Epidermal melanocyte (primary cell): ENCODE measurements around a stretch of chr7.

GRCh38 chr7:65631-65981 is 126.8 kb upstream of the FAM20C start:
- RRBS: 44% methylated on average over 4 of the region's 8 CpGs

GRCh38 chr7:119076-119923 is 73.1 kb upstream of the FAM20C start:
- RRBS: 16% methylated on average over 3 of the region's 35 CpGs

- RRBS: no CpG with 5 or more reads among the region's 25 CpGs
Observed at GRCh38 chr7:196774-197667, 4.7 kb downstream of the FAM20C start.

- RRBS: no CpG with 5 or more reads among the region's 27 CpGs
Observed at GRCh38 chr7:244356-245069, 45.5 kb upstream of the FOXL3 start.

DNA sequence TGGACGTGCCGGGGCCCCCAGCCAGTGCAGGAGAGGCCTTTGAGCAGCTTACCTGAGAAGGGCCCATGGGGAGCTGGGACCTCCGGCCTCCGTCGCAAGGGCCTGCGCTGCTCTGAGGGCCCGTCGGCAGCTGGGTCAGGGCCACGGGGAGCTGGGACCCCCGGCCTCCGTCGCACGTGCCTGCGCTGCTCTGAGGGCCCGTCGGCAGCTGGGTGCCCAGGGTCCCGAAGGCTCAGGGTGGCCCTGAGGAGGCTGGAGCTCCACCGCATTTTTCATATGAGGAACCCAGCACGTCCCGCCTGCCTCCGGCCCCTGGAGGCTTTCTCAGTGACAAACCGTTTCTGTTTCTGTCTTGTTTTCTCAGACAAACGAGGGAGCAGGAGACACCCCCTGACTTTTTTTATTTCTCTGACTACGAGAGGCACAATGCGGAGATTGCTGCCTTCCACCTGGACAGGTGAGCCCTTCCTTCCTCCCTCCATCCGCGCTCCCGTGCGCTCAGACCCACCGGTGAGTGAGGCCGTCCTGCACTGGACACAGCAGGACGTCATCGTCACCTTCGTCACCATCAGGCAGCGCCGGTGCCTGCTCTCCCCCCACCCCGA is 43.8 kb upstream of the FOXL3 start:
- RRBS: 94% methylated on average over 5 of the region's 37 CpGs

GRCh38 chr7:259076-259498 is 30.9 kb upstream of the FOXL3 start:
- RRBS: 89% methylated on average over 4 of the region's 22 CpGs

GRCh38 chr7:259499-260390 is 30.2 kb upstream of the FOXL3 start:
- RRBS: 98% methylated on average over 11 of the region's 49 CpGs

- RRBS: no CpG with 5 or more reads among the region's 33 CpGs
Observed at GRCh38 chr7:260450-261188, 29.4 kb upstream of the FOXL3 start.

DNA sequence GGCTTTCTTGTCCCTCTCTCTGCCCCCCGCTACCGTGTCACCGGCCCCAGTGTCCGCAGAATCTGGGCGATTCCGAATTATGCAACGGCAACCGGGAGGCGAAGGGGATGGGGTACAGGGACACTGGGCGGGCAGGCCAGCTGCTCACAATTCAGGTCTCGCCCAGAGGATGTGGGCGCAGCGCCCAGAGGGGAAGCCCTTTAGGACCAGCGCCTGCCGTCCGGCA is 63.6 kb downstream of the FOXL3 start:
- RRBS: 95% methylated on average over 6 of the region's 16 CpGs

- RRBS: no CpG with 5 or more reads among the region's 24 CpGs
Observed at GRCh38 chr7:434701-435106, 84.9 kb downstream of the PDGFA start.

DNA sequence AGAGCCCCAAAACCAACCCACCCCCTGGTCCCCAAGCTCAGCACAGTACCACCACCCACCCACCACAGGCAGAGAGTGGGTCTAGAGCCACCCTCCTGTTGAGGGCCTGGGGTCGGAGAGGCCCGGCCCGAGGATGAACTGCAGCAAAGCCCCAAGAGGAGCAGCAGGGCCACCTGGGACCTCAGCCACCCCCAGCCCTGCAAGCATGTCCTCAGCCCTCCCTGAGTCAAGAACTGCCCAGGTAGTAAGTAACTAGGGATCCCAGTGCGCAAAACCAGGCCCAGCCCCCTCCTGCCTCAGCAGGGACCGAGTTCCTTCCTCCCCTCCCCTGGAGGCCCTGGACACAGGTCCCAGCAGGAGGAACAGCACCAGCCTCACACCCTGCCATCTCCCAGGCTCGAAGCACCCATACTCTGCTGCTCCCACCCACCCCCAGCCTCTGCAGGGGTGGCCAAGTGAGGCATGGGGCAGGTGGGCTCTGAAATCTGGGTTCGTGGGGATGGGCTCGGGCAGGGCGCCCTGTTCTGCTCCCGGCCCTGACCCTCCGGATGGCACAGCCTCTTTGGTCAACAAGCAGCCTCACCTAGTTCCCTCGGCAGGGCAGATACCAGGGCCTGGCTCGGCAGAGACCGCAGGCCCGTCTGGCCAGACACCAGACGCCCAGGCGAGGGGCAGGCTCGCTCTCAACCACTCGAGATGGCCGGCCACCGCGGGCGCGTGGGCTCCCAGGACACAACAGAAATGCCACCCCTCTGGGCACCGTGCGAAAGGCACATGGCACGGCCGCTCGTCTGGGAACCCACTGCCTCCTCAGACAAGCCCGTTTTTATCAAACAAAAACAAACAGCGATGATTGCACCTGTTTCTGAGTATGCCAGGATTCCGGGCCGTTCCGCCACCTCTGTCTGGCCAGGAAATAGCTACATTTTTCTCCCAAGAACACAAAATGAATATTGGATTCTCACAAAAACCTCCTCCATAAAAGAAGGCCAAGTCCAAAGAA is 15.2 kb downstream of the PDGFA start:
- RRBS: no CpG with 5 or more reads among the region's 34 CpGs

- RRBS: 6% methylated on average over 24 of the region's 35 CpGs
Observed at GRCh38 chr7:516651-517072, 3.0 kb downstream of the PDGFA start.

GRCh38 chr7:517799-518741 is 1.6 kb downstream of the PDGFA start:
- RRBS: 3% methylated on average over 39 of the region's 79 CpGs

DNA sequence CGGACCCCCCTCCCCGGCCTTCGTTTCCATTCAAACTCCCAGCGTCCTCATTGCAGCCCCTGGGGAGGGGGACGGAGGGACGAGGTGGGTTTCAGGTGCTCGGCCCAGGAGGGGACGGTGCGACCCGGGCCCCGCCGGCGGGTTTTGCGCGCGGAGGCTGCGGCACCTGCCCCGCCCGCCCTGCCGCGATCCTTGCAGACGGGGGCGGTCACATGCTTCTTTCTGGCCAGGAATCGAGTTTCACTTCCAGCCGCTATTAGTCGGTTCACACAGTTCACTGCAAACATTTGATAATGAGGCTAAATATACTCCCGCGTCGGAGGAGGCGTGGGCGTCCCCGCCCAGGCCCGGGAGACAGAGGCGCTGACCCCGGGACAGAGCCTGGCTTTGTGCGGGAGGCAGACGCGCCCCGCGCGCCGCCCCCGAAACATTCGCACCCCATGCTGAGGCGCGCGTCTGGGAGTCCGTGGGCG is 2.6 kb upstream of the PDGFA start:
- RRBS: under 1% methylated on average over 13 of the region's 49 CpGs

GRCh38 chr7:602402-603085 is 82.9 kb upstream of the PDGFA start:
- RRBS: 75% methylated on average over 9 of the region's 34 CpGs

DNA sequence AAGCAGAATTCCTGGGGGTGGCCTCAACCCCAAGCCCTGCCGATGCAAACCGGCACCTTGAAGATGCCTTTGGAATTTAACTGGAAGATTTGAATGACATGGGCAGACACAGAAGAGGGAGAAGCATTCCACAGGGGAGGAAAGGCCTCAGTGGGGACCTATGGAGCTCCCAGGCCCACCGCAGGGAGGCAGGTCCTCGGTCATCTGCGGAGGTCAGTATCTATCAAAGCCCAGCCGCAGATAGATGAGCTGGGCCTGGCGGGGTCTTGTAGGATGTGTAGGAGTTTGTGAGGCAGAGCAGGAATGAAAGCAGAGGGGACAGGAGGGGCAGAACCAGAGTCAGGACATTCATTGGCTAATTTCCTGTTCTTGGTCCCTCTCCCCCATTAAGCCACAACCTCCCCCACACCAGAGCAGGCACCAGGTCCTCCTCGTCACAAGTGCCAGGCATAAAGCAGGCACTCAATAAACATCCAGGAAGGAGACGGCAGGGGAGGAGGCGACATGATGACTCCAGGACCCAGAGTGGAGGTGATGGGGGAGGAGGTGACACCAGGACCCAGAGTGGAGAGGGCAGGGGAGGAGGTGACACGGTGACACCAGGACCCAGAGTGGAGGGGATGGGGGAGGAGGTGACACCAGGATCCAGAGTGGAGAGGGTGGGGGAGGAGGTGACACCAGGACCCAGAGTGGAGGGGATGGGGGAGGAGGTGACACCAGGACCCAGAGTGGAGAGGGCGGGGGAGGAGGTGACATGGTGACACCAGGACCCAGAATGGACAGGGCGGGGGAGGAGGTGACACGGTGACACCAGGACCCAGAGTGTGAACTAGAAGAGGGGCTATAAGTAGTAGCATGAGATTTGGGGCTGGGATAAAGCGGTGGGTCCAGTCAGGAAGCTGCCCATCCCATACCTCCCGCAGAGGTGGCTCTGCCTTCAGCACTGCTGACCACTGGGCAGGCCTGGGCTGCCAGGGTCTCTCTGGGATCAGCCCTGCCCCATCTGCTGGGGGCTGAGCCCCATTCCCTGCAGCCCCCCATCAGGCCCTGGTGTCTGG is 83.8 kb upstream of the PDGFA start:
- RRBS: no CpG with 5 or more reads among the region's 16 CpGs

DNA sequence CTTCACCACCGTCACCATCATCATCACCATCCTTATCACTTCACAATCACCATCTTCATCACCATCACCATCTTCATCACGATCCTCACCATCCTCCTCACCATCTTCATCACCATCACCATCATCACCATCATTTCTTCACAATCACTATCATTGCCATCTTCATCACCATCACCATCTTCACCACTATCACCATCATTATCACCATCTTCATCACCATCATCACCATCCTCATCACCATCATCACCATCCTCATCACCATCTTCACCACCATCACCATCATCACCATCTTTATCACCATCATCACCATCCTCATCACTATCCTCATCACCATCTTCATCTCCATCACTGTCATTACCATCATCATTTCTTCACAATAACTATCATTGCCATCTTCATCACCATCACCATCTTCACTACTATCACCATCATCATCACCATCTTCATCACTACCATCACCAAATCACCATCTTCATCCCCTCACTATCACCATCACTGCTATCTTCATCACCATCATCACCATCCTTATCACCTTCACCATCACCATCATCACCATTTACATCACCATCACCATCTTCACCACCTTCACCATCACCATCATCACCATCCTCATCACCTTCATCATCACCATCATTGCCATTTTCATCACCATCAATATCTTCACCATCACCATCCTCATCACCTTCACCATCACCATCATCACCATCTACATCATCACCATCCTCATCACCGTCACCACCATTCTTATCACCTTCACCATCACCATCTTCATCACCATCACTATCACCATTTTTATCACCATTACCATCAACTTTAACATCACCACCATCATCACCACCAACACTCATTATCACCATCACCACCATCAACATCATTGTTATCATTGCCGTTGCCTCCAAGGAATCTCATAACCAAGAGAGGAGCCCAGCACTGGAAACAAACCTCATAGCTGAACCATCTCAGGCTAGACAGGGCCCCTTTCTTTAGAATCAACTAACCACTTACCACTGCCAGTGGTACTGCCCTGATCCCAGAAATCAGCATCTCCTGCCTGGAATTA is 72.2 kb upstream of the DNAAF5 start:
- RRBS: no CpG with 5 or more reads among the region's 4 CpGs

- RRBS: 86% methylated on average over 14 of the region's 36 CpGs
Observed at GRCh38 chr7:665547-666439, 60.7 kb upstream of the DNAAF5 start.

GRCh38 chr7:768326-769296 is 41.5 kb upstream of the PRKAR1B start:
- RRBS: no CpG with 5 or more reads among the region's 58 CpGs

DNA sequence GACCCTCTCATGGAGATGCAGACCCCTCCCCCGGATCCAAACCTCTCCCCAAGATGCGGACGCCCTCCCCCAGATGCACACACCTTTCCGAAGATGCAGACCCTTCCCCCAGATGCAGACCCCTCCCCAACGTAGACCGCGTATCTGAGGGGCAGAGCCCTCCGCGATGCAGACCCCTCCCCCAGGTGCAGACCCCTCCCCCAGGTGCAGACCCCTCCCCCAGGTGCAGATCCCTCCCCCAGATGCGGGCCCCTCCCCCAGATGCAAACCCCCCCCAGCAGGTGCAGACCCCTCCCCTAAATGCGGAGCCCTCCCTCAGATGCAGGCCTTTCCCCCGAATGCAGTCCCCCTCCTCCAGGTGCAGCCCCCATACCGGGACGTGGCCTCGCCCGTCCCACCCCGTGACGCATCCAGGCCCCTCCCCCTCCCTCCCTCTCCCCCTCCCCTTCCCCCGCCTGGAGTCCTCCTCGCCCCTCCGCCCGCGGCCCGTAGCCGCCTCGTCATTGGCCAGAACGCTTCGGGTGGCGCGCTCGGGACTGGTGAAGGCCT is 16.2 kb upstream of the SUN1 start:
- RRBS: 9% methylated on average over 1 of the region's 31 CpGs